Metastatic Liver Carcinoma in the Adrenal Gland (tissue), 2 donors: ENCODE data around the genes ZNF792 and LSR.

GRCh38 chr19:34734758-34735141 is 707 bp downstream of the ZNF181 start:
- PRO-cap, 2 experiments, result no peak in any of the 2 experiments

GRCh38 chr19:34963886-34964517 is at the start of gene ZNF792:
ZNF792 (minus strand) TSS chr19:34964229.
- PRO-cap, 2 experiments, result peak in 2 of 2 experiments; most common minus-strand start chr19:34964057 (in 2)

DNA sequence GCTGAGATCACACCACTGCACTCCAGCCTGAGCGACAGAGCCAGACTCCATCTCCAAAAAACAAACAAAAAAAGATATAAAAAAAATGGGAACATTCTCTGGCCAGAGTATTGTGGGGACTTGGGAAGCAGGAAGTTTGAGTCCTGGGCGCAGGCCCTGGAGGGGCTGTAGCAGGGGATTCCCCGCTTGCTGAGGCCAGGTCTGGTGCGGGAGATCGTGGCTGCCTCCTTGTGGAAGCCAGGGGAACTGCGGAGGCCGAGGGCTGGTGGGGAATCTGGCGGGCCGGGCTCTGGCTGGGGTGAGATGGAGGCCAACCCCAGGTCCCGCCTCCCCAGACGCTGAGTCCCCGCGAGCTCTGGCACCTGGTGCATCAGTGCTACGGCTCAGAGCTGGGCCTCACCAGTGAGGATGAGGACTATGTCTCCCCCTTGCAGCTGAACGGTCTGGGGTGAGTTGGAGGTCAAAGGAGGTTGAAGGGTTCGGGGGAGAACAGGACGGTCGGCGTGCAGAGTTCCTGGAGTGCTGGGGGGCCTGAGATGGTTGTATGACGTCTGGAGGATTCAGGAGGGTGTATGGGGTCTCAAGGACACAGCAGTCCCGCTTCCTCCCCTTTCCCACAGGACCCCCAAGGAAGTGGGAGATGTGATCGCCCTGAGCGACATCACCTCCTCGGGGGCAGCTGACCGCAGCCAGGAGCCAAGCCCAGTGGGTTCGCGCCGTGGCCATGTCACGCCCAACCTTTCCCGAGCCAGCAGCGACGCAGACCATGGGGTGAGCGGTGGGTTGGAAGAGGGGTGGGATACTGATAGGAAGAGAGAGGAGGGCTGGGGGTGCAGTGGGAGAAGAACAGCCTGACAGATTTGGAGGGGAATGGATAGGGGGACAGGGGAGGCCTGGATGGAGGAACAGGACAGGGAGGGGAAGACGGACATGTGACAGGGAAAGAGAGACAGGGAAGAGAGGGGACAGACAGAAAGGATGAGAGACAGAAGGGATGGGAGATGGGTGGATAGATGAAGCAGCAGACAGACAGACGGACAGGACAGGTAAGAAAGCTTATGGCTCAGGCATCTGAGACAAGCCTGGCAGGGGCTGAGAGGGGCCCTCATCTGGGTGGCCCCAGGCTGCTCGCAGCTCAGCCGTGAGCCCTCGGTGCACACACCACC is 13.2 kb downstream of the GRAMD1A start:
- PRO-cap, 2 experiments, result no peak in any of the 2 experiments

GRCh38 chr19:35037946-35038575 is 3.5 kb upstream of the HPN start:
- PRO-cap, 2 experiments, result no peak in any of the 2 experiments

GRCh38 chr19:35042029-35042817 is 702 bp downstream of the HPN start:
- PRO-cap, 2 experiments, result peak in 2 of 2 experiments; most common plus-strand start chr19:35042687 (in 2); most common minus-strand start chr19:35042386 (in 1)

DNA sequence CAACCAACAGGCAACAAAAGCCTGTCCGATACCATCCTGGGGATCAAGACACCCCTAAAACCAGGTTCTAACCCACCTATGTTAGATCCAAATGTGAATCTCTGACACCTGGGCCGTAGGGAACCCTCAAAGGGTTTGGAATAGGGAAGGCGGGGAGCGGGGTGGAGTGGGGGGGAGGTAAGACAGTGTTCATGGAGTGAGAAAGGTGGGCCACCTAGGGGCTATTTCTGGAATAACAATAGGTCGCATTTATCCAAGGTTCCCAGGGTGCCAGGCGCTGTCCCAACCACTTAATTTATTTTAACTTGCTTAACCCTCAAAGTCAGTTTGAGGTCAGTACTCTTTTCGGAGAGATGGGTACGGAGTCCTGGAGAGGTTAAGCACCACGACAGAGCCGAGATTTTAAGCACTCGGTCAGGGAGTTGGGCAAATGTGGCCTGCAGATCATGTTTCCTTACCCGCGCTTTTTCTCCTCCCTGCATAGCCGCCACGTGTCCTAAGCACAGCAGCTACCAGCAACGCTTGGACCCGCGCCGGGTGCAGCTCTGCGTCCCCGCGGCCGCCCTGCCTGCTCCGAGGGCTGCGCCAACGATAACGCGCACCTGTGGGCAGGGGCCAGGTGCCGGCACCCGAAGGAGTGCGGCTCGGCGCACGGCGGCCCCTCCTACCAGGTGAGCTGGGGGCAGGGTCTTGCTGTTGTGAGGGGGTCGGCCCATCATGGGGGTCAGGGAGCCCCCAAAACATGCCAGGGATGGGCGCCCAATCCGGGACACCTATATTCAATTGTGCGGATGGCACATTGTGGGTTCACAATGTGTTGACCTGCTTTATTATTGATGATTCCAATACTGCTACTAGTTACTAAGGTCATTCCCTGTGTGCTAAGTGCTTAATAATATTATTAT is 24.9 kb upstream of the FXYD3 start:
- PRO-cap, 2 experiments, result peak in 1 of 2 experiments; most common plus-strand start position 252 of the sequence (in 1)

GRCh38 chr19:35118211-35119113 is 2.8 kb downstream of the FXYD3 start:
- PRO-cap, 2 experiments, result peak in 1 of 2 experiments; most common plus-strand start chr19:35118398 (in 1)

GRCh38 chr19:35130585-35131147 is 4.2 kb downstream of the LGI4 start:
- PRO-cap, 2 experiments, result no peak in any of the 2 experiments

GRCh38 chr19:35140682-35141683 is 2.1 kb upstream of the FXYD7 start:
- PRO-cap, 2 experiments, result peak in 2 of 2 experiments; most common plus-strand start chr19:35141475 (in 1); most common minus-strand start chr19:35141204 (in 2)

DNA sequence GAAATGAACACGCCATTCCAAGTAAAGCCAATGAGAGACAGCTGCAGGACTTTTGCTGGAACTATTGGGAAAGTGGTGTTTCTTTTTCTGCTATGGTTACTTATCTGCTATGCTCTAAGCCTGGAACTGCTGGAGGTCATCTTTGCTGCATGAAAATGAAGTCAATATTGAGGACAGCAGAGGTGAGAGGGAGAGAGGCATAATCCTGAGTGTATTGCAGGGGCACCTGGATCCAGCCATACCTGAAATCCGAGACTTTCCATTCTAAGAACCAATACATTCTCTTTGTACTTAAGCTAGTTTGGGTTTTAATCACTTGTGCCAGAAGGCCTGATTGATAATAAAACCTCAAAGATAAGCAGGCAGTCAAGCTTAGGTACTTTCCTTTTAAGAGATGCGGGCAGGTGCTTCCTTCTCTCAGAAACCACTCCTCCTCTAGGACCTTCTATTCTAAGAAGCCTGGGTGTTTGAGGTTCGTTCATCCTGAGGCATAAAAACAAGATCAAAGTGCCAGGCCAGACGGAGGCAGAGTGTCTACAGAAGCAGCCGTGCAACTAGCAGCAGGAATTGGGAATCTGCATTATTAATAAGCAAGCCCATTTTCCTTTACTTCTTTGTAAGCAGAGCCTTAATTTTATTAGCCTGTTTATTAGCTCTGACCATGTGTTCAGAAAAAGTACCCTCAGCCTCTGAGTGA is 22.2 kb downstream of the FAM187B start:
- PRO-cap, 2 experiments, result peak in 2 of 2 experiments; most common plus-strand start position 491 of the sequence (in 1)

- PRO-cap, 2 experiments, result peak in 2 of 2 experiments; most common plus-strand start chr19:35248979 (in 2); most common minus-strand start chr19:35248320 (in 1)
Measured at GRCh38 chr19:35248231-35249235, at the start of gene LSR. LSR (plus strand) TSS chr19:35249002.

DNA sequence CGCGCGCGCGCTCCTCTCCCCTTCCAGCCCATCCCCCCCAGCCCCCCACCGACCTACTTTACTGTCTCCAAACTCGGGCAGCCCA is 687 bp upstream of the USF2 start:
- PRO-cap, 2 experiments, result no peak in any of the 2 experiments

DNA sequence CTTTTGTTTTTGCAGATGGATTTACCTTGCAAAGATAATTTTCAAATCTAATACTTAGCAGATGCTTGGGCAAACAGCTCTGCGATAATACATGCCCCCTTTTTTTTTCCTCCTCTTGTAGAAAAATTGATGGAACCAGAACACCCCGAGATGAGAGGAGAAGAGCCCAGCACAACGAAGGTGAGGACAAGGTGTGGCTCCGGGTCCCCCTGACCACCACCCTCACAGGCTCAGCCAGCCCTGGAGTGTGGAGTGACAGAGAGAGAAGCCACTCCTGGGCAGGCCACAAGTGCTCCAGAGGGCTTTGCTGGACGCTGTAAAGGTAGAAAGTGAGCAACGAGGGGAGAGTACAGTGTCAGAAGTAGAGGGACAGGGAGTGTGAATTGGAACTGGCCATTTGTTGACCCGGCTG is 2.2 kb downstream of the USF2 start:
- PRO-cap, 2 experiments, result no peak in any of the 2 experiments

DNA sequence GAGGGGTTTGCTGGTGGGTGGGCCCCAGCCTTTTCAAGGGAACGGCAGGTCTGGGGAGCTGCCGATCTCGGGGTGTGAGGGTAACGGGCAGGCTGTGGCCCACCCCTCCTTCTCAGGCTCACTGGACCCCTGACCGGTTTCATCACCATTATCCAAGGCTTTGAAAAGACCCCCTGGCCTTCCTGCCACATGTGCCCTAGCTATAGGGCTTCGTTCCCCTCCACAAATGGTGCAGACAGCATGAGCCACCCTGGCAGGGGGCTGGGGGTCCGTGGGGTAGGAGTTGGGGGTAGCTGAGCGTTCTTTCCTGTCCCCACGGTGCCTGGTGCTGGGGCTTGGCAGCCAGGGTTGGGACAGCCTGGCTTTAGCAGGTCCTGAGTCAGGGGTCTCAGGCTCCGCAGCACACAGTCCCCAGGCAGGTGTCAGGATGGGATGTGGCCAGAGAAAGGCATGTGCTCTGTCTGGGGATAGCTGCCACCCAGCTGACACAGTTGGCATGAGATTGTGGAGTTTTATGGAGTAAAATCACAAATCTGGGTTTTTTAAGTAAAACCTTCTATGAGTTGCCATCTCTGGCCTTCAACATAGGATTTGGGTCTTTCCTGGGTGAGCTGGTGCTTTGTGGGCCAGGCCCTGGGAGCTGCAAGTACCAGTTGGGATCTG is 4.7 kb upstream of the HAMP start:
- PRO-cap, 2 experiments, result no peak in any of the 2 experiments

- PRO-cap, 2 experiments, result no peak in any of the 2 experiments
Measured at GRCh38 chr19:35281018-35281218, 1.4 kb upstream of the HAMP start.

- PRO-cap, 2 experiments, result no peak in any of the 2 experiments
Measured at GRCh38 chr19:35309494-35310392, 17.8 kb downstream of the MAG start.

- PRO-cap, 2 experiments, result no peak in any of the 2 experiments
Measured at GRCh38 chr19:35313573-35314138, 15.3 kb upstream of the CD22 start.

GRCh38 chr19:35318591-35319564 is 10.1 kb upstream of the CD22 start:
- PRO-cap, 2 experiments, result no peak in any of the 2 experiments

GRCh38 chr19:35399307-35399627 is 28.4 kb downstream of the GPR42 start:
- PRO-cap, 2 experiments, result no peak in any of the 2 experiments

DNA sequence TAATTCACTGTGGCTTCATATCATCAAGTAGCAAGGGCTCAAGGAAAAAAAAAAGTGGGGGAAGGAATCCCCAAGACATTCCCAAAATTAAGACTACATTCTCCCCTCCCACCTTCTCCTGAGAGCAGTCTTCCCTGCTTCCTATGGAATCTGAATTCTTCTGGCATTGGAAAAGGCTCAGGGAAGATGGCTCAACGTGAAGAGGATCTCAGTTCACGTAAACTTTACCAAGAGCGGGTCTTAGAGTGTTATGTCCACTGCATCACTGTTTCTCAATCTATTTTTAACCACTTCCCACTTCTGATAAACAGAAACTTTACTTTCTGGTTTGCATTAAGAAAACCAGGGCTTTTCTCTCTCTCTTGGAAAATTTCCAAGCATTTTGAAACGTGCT is 11.8 kb upstream of the FFAR2 start:
- PRO-cap, 2 experiments, result no peak in any of the 2 experiments